Uterus (tissue), 7 donors: Measurements from ENCODE around the genes DDX20 and CTTNBP2NL.

DNA sequence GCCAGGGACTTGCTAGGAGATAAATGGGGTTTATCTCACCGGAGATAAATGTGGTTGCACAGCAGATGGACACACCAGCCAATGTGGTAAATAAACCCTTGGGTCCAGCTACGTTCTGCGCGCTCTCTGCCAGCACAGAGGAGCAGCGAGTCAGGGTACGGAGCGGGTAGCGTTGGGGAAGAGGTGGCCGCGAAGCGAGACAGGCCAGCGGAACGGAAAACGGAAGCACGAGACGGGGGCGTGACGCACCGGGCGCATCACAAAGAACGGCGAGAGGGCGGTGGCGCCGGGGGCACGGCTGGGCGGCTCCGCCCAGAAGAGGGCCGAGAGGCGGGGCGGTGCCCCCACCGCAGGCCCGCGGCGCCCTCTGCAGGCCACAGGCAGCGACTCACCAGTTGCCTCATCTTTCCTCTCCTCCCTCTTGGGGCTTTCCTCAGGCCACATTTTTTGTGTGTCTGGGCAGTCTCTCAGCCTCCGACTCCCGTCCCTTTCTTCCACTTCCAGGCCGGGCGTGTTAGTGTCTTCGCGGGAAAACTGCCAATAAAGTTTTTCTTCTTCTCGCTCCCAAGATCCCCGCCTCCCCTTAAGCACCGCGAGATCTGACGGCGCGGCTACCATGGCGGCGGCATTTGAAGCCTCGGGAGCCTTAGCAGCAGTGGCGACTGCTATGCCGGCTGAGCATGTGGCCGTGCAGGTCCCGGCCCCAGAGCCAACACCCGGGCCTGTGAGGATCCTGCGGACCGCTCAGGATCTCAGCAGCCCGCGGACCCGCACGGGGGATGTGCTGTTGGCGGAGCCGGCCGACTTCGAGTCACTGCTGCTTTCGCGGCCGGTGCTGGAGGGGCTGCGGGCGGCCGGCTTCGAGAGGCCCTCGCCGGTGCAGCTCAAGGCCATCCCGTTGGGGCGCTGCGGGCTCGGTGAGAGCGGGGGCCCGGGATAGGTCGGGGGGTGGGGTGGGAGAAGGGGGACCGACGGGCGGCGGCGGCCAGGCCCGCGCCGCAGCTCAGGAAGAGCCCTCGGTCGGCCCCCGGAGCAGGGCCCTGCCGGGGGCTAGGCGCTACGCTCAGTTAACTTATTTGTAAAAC is at the start of gene DDX20:
DDX20 (plus strand) TSS at position 593 of the 1,085 bp plus-strand sequence.
- PRO-cap, 4 experiments: peak in 4 of 4 experiments; most common plus-strand start position 595 of the sequence (in 4); most common minus-strand start position 221 of the sequence (in 2)
- RAMPAGE, long total RNA, 2 experiments: start-site peak on the plus strand in 1 of 2 experiments, centred at position 612 of the sequence, 157 reads per replicate
- RRBS: 2% methylated on average over 21 of the region's 97 CpGs

DNA sequence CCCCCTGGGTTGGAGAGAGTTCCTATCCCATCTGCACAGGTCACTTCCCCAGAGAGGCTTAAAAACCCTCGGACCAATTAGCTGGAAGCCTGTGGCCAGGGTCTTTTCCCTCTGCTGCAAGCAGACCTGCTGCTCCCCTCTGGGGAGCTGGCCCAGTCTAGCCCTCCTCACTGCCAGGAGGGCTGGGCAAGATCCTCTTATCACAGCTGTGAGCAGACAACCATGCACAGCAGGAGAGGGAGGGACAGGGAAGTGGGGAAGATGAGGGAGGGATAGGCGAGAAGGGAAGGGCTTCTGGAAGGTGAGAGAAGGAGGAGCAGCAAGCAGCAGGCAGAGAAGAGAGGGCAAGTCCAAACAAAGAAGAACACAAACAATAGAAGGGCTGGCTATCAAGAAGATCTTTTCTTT is 40.9 kb downstream of the KCND3 start:
- PRO-cap, 4 experiments: peak in 1 of 4 experiments; most common plus-strand start position 333 of the sequence (in 1); most common minus-strand start position 159 of the sequence (in 1)
- RAMPAGE, long total RNA, 2 experiments: no peak in any of the 2 experiments
- RRBS: no CpG with 5 or more reads among the region's 2 CpGs

DNA sequence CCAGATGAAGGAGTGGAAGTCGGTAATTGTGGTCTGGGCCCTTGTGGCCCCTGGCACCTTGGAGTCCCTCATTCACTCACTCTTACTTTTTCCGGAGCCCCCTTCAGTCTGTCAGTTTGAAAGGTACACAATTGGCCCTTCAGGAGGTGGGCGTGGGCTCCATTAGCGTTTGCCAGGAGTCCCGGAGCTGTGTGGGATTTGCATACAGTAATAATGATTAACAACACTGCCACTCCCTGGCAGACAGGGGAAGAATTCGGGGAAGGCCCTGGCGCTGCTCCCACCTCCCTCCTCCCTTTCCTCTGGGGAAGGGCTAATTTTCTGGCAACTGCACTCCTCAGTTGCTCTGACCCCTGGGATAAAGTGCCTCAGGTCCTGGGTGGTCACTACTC is 1.9 kb upstream of the KCND3 start:
- PRO-cap, 4 experiments: peak in 1 of 4 experiments; most common minus-strand start position 193 of the sequence (in 1)
- RAMPAGE, long total RNA, 2 experiments: no peak in any of the 2 experiments
- RRBS: 2% methylated on average over 4 of the region's 7 CpGs

- PRO-cap, 4 experiments: no peak in any of the 4 experiments
- RAMPAGE, long total RNA, 2 experiments: no peak in any of the 2 experiments
- RRBS: no CpG with 5 or more reads among the region's 3 CpGs
These were observed 67.4 kb upstream of the KCND3 start for GRCh38 chr1:112056925-112057299.

DNA sequence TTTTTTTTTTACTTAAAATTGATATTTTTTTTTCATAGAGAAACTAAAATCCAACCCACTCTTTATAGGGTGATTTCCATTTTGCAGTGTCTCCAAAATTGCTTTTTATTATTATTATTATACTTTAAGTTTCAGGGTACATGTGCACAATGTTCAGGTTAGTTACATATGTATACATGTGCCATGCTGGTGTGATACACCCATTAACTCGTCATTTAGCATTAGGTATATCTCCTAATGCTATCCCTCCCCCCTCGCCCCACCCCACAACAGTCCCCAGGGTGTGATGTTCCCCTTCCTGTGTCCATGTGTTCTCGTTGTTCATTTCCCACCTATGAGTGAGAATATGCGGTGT is 197.0 kb upstream of the CTTNBP2NL start:
- PRO-cap, 4 experiments: peak in 2 of 4 experiments; most common minus-strand start position 99 of the sequence (in 2)
- RAMPAGE, long total RNA, 2 experiments: no peak in any of the 2 experiments
- RRBS: no CpG with 5 or more reads among the region's 4 CpGs

DNA sequence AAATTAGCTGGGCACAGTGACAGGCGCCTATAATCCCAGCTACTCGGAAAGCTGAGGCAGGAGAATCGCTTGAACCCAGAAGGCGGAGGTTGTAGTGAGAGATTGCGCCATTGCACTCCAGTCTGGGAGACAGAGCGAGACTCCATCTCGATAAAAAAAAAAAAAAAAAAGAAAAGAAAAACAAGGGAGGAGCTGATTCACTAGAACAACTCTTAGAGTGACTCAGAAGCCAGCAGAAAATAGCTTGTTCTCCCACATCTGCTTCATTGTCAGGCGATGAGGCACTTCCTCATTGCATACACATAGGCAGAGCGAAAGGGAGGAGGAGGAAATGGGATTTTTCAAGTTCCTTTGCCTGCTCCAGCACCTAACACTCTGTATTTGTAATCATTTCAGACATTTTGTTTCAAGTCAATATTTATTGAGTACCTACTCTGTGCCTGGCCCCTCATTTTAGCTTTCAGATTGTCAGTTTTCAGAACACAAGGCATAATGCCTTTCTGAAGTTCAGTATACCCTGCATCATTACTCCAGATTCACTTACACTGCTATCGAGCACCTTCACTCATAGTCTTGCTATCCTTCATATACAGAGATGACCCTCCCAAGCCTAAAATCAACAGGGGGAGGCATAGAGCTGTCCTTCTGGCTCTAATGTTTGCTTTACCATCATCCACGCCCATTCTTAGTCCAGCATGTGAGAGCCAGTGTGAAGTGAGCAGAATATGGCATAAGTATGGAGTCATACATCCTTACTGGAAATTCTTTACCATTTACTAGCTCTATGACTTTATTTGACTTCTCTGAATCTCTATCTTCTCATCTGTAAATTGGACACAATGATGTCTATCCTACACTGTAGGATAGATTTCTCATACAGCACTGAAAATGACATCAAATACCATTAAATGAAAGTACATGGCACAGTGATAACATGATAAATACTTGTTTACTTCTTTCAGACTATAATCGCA is 1.7 kb upstream of the CTTNBP2NL start:
- PRO-cap, 4 experiments: peak in 4 of 4 experiments; most common plus-strand start position 266 of the sequence (in 4); most common minus-strand start position 152 of the sequence (in 2)
- RAMPAGE, long total RNA, 2 experiments: no peak in any of the 2 experiments
- RRBS: no CpG with 5 or more reads among the region's 12 CpGs

- PRO-cap, 4 experiments: peak in 4 of 4 experiments; most common plus-strand start chr1:112396451 (in 4); most common minus-strand start chr1:112396021 (in 3)
- RAMPAGE, long total RNA, 2 experiments: start-site peak on the plus strand in 1 of 2 experiments, at chr1:112396237-112396258 at its widest, 258 reads per replicate
- RRBS: 2% methylated on average over 29 of the region's 57 CpGs
These were observed at the start of gene CTTNBP2NL for GRCh38 chr1:112395757-112396757. Gene CTTNBP2NL (plus strand): TSS chr1:112396214.

- PRO-cap, 4 experiments: no peak in any of the 4 experiments
- RAMPAGE, long total RNA, 2 experiments: no peak in any of the 2 experiments
- RRBS: no CpG with 5 or more reads among the region's 2 CpGs
These were observed 35.3 kb downstream of the WNT2B start for GRCh38 chr1:112543940-112544502.

DNA sequence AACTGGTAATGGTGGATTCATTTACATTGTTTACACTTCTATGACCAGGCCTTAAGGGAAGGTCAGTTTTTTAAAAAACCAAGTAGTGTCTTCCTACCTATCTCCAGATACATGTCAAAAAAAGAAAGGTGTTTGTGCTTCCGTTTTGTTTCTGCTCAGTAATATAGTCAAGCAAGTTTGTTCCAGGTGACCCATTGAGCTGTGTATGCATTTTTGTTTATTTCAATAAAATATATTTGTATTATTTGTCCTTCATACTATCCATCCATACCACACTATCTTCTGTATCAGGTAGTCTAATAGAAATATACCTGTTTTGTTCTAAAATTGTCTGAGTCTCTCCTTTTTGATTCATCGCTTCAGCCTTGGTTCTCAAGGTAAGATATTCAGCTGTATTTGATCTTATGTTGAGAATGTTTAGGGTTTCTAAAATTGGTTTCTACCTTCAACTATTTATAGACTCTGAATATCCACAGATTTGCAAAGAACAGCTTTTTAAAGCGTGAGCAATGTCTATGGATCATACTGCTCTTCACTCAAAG is 3.1 kb upstream of the MOV10 start:
- PRO-cap, 4 experiments: no peak in any of the 4 experiments
- RAMPAGE, long total RNA, 2 experiments: no peak in any of the 2 experiments
- RRBS: no CpG with 5 or more reads among the region's 3 CpGs

DNA sequence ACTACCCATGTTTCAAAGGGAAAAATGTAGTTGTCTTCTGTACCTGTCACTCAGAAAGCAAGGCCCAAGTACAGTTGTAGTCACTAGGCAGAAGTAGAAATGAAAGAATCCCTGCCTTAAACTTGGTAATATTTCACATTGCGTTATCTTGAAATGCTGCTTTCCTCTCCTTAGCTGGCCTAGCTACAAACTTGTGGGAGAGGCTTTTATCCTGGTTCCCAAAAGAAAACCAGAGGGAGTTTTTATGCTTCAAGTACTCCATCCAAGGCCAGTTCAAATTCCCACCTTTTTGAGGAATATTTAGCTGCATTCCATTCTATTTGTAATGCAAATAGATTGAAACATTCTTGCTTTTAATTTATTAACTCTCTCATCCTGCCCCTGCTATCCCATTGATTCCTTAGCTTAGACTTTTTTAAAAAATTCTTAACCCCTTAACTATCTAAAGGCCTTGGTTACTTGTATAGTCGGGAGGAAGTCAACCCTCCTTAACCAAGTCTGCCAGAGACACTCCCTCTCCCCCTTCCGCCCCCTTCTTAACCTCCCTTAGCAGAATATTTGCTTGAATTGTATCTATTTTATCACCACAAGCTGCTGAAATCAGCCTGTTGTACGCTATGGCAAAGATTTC is 2.5 kb upstream of the MOV10 start:
- PRO-cap, 4 experiments: no peak in any of the 4 experiments
- RAMPAGE, long total RNA, 2 experiments: no peak in any of the 2 experiments
- RRBS: no CpG with 5 or more reads among the region's 4 CpGs

DNA sequence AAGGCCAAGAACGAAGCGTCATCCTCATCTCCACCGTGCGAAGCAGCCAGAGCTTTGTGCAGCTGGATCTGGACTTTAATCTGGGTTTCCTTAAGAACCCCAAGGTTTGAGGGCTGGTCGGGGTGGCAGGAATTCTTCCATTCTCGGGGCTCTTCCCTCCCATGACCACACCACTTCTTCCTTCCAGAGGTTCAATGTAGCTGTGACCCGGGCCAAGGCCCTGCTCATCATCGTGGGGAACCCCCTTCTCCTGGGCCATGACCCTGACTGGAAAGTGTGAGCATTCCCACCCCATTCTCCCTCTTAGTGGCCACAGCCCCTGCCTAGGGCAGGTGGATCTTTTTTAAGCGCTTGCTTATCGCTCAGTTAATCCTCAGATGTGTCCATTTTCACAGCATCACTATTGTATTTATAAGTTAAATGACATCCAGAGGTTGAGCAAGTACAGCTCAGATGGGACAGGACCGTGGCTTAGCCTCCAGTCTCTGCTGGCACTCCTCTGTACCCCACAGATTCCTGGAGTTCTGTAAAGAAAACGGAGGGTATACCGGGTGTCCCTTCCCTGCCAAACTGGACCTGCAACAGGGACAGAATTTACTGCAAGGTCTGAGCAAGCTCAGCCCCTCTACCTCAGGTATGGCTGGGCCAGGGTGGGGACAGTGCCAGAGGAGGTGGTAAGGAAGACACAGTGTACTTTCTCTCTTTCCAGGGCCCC is 7.1 kb downstream of the RHOC start:
- PRO-cap, 4 experiments: no peak in any of the 4 experiments
- RAMPAGE, long total RNA, 2 experiments: no peak in any of the 2 experiments
- RRBS: no CpG with 5 or more reads among the region's 13 CpGs

GRCh38 chr1:112853802-112854460 is 102.1 kb downstream of the SLC16A1 start:
- PRO-cap, 4 experiments: no peak in any of the 4 experiments
- RAMPAGE, long total RNA, 2 experiments: no peak in any of the 2 experiments
- RRBS: no CpG with 5 or more reads among the region's 17 CpGs

DNA sequence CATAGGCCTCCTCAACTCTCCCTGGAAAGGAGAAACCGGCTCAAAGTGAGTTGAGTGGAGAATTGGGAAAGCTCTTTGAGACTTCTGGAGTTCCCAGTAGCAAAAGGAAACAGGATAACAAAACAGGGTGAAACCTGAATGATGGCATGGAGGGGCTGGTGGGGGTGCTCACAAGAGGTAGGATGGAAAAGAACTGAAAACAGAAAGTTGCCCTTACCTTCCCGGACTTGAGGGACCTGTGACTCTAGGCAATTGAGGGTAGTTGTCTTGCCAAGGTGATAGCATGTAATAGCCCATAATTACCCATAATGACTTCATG is 84.9 kb downstream of the SLC16A1 start:
- PRO-cap, 4 experiments: no peak in any of the 4 experiments
- RAMPAGE, long total RNA, 2 experiments: no peak in any of the 2 experiments
- RRBS: no CpG with 5 or more reads among the region's 2 CpGs

- PRO-cap, 4 experiments: no peak in any of the 4 experiments
- RAMPAGE, long total RNA, 2 experiments: no peak in any of the 2 experiments
- RRBS: no CpG with 5 or more reads among the region's 5 CpGs
These were observed 134.0 kb downstream of the LRIG2 start for GRCh38 chr1:113206823-113207580.

GRCh38 chr1:113419037-113419685 is 28.8 kb downstream of the MAGI3 start:
- PRO-cap, 4 experiments: no peak in any of the 4 experiments
- RAMPAGE, long total RNA, 2 experiments: no peak in any of the 2 experiments
- RRBS: no CpG with 5 or more reads among the region's 1 CpG

- PRO-cap, 4 experiments: no peak in any of the 4 experiments
- RAMPAGE, long total RNA, 2 experiments: no peak in any of the 2 experiments
- RRBS: no CpG with 5 or more reads among the region's 6 CpGs
These were observed 66.7 kb downstream of the MAGI3 start for GRCh38 chr1:113456925-113457515.

GRCh38 chr1:113457710-113458248 is 67.5 kb downstream of the MAGI3 start:
- PRO-cap, 4 experiments: no peak in any of the 4 experiments
- RAMPAGE, long total RNA, 2 experiments: start-site peak on the plus strand in 1 of 2 experiments, at chr1:113457853-113457961 at its widest, 6 reads per replicate
- RRBS: no CpG with 5 or more reads among the region's 2 CpGs

- PRO-cap, 4 experiments: no peak in any of the 4 experiments
- RAMPAGE, long total RNA, 2 experiments: no peak in any of the 2 experiments
- RRBS: no CpG with 5 or more reads among the region's 2 CpGs
These were observed 171.3 kb downstream of the PHTF1 start for GRCh38 chr1:113587834-113588505.

GRCh38 chr1:113899925-113900553 is 4.6 kb downstream of the AP4B1 start:
- PRO-cap, 4 experiments: no peak in any of the 4 experiments
- RAMPAGE, long total RNA, 2 experiments: start-site peak on the minus strand in 1 of 2 experiments, at chr1:113899970-113900418 at its widest, 12 reads per replicate
- RRBS: no CpG with 5 or more reads among the region's 11 CpGs

GRCh38 chr1:113955149-113955956 is 23.9 kb upstream of the OLFML3 start:
- PRO-cap, 4 experiments: no peak in any of the 4 experiments
- RAMPAGE, long total RNA, 2 experiments: no peak in any of the 2 experiments
- RRBS: no CpG with 5 or more reads among the region's 4 CpGs